Melanocyte of skin (primary cell): ENCODE measurements around the gene GCNT3.

DNA sequence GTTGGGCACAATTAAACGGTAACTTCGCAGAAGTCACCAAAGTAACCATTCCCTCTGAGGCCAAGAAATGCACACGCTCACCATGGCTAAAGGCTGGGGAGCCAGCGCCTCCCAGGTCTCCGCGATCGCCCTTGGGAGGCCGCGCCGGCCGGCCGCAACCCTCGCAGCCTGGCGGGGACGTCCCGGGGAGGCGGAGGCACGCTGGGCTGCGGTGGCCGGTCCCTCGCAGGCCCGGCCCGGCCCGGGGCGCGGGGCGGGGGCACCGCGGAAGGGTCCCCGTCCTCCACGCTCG is 564 bp downstream of the SLTM start:
- CAGE, long polyA plus RNA, 2 experiments = no peak in any of the 2 experiments

DNA sequence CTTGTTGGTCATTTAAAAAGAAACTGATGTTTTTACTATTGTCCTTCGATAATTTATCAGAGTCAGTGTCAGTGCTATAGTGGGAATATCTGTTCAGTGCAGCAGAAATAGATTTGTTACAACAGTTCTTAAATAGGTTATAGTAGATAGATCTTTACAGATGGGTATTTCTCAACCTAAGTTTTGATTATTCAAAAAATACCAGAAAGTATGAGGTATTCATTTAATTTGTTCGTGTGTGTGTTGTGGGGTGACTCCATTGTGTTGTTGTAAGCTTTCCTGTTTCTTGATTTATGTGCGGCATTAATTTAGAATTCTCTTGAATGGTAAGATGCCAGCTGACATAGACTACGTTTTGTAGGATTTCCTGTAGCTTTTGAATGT is 1.1 kb downstream of the RNF111 start:
- CAGE, long polyA plus RNA, 2 experiments = no peak in any of the 2 experiments

GRCh38 chr15:59168534-59169101 is 38.0 kb upstream of the LDHAL6B start:
- CAGE, long polyA plus RNA, 2 experiments = no peak in any of the 2 experiments

DNA sequence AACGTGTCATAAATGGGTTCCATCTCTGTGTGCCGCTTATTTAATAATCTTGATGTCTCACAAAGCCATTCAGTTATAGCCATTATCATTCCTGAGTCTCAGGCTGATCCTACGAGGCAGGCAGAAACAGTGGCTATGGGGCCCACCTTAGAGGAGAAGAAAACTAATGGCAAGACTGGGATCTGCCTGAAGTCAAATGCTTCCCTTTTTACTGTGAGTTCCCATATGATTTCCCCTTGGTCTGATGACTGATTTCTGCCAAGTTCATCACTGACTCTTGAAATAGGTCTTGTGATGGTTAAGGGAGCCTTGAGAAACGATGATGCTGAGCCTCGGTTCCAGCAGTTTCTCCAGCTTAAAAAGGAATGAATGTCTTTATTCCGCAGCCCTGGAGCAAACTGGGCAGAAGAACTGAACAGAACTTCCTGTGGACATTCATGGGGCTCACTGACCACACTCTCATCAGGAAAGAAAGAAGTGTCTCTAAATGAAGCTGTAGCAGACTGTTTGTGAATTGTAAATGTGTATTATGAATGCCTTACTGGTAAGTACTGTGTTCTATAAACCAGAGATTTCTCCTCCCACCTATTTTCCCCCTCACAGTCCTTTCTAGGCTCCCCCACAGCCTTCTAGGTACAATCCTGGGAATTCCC is 29.3 kb upstream of the LDHAL6B start:
- CAGE, long polyA plus RNA, 2 experiments = no peak in any of the 2 experiments

DNA sequence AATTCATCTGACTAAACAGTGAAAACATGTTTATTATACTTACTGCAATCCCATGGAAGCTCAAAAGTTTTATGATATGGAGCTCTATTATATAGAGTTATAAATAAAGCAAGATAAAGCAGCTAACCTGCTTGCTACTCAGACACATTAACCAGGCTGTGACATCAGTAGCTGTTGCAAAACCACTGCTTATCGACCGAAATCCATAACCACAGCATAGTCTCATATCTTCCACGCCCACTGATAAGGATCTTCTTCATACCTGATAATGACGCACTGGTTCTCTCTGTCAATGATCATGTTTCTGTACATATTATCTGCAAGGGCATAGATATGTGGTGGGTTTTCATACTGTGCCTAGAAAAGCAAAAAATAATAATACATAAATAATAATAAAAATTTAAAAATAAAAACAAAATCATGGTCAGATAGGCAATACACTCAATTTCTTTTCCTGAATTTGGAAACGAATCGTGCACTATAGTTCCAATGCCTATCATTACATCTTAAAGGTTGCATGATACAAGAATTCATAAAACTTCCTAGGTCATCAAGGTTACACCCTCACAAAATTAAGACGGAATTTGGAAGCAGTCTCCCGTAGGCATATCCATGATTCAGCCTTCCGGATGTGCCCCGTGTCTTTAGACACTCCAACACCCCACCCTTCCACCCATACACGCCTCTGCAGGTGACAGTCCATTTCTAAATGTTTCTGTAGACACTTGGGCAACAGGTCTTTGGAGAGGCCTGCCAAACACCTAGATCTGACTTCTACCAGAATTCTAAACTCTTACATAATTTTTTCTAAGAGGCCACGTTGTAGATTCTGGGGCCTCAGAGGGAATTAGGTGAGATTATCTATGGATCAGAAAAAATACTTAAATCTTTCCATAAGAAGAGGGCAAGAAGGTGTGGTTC is 49.6 kb downstream of the LDHAL6B start:
- CAGE, long polyA plus RNA, 2 experiments = no peak in any of the 2 experiments

- CAGE, long polyA plus RNA, 2 experiments = no peak in any of the 2 experiments
Observed at GRCh38 chr15:59290811-59291538, 81.7 kb downstream of the MYO1E start.

GRCh38 chr15:59354589-59355018 is 18.1 kb downstream of the MYO1E start:
- CAGE, long polyA plus RNA, 2 experiments = no peak in any of the 2 experiments

GRCh38 chr15:59366073-59366786 is 6.4 kb downstream of the MYO1E start:
- CAGE, long polyA plus RNA, 2 experiments = no peak in any of the 2 experiments

DNA sequence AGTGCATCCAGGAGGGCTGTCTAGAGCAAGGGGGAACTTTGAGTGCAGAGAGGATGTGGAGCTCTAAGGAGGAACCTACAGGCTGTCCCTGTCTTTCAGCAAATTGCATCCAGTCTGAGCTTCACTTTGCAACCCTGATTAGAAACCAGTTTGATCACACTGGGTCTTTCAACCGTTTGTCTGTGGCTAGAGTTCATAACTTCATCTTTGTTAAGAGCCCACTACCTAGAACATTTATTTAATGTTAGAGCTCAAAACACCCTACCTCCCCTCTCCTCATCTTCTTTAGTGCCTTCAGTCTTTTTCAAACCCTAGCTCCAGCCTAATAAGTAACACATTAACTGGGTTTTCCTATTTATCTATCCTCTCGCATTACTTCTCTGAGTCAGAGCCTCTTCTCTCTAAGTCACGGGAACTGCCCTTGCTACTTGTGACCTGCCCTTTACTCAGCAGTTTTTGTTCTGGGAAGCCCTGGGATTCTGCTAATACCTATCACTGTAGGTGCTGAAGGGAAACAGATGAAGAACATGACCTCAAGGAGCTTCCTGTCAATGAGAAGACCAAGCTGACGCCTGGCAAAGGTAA is at the start of gene GCNT3:
GCNT3 (plus strand) TSS at position 383 of the 585 bp plus-strand sequence.
- CAGE, long polyA plus RNA, 2 experiments = no peak in any of the 2 experiments

GRCh38 chr15:59614913-59615559 is 3.5 kb downstream of the GCNT3 start:
- CAGE, long polyA plus RNA, 2 experiments = no peak in any of the 2 experiments

GRCh38 chr15:59662309-59662602 is 4.9 kb upstream of the GTF2A2 start:
- CAGE, long polyA plus RNA, 2 experiments = no peak in any of the 2 experiments

- CAGE, long polyA plus RNA, 2 experiments = no peak in any of the 2 experiments
Observed at GRCh38 chr15:59738559-59739291, 49.6 kb upstream of the BNIP2 start.

DNA sequence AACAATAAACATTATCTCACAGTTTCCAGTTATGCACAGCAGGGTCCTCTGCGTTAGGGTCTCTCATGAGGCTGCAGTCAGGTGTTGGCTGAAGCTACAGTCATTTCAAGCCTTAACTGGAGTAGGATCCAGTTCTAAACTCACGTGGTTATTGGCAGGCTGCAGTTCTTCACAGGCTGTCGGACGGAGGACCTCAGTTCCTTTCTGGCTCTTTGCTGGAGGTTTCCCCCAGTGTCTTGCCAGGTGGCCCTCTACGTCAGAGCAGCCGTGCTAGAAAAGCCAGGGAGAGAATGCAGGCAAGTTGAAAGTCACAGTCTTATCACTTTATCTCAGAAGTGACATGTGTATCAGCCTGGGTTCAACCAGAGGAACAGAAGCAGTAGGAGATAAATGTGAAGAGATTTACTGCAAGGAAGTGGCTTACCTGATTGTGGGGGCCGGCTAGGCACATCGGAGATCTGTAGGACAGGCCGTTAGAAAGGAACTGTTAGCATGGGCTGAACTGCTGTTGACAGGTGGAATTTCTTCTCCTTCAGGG is 125.2 kb upstream of the BNIP2 start:
- CAGE, long polyA plus RNA, 2 experiments = no peak in any of the 2 experiments

DNA sequence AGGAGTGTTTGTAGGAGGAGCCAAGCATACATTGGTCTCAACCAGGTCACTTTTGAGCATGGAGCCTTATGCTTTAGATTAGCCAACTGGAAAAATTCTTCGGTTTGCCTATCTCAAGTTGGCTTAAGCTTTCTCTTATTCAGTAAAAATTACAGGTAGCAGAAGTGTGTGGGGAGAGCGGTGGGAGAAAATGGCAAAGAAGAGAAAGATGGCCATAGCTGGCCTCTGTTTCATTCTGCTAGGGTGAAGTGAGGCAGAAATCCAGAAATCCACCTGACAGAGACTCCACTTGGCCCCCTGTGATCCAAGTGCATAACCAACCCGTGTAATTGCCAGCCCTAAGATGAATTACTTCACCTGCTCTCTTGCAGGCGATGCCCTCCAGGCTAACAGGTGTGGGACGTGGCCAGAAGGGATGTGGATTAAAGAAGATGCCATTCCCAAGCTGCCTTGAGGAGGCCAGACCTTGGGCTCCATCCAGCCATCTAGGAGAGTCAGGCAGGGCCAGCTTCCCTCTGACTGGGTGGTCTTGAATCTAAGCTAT is 154.4 kb upstream of the BNIP2 start:
- CAGE, long polyA plus RNA, 2 experiments = no peak in any of the 2 experiments

DNA sequence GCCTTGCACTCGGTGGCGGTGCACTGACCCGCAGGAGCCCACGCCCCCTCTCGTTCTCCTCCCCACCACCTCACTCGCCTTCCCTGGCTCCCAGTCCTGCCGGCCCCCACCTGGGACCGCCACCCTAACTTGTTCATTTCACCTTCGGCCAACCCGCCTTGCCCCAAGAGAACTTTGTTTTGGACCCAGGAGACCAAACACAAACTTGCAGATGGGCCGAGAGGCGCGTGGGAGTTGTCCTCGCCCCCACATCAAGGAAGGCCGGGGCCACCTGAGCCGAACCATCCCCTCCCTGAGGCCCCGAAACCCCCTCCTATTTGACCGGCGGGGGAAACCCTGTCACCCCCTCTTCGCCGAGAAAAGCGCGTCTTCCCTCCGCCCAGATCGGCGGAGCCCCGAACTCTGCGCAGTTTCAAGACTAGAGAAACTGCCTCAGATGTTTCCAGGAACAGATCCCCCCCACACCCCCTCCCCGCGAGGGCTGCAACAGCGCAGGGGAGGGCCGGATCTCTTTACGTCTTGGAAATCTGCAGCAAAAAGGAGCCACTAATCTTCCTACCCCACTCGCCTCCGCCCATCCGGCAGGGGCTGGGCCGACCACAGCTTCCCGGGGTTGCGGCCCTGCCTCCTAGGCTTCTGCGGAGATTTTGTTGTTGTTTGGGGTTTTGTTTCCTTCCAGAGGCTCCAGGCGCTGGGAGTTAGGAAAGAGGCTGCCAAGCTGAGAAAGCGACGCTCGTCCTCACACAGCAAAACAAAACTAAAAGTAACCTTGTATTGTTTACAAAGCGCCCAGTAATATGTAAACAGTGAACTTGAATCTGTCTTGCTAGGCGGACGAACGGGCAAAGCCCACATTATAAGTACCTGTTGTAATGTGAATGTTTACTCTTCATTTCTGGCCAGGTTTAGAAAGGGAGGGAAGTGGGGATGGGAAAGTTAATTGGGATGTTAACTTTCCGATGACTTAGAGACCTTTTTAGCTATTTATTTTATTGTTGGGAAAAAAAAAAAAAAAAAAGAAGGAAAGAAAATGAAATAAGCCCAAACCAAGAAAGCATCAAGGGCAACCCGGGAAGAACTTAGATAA is 2.1 kb downstream of the FOXB1 start:
- CAGE, long polyA plus RNA, 2 experiments = no peak in any of the 2 experiments

DNA sequence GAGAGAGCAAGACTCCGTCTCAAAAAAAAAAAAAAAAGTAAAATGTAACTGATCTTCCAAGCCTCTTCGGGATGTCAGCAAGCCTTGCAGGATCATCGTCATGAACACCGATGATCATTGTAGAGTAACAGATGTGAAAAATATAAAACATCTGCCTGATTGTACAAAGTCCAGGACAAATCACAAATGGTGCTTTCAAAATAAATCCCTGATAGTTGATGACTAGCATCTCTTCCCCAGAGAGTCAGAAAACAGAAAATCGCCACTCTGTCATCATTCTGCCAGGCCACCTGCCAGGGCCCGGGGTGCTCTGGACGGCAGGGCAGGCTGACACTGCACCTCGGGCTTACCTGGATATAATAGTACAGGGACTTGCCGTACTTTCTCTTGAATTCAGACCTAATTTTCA is 49.1 kb downstream of the ANXA2 start:
- CAGE, long polyA plus RNA, 2 experiments = no peak in any of the 2 experiments

- CAGE, long polyA plus RNA, 2 experiments = no peak in any of the 2 experiments
Observed at GRCh38 chr15:60354710-60355094, 43.1 kb downstream of the ANXA2 start.

DNA sequence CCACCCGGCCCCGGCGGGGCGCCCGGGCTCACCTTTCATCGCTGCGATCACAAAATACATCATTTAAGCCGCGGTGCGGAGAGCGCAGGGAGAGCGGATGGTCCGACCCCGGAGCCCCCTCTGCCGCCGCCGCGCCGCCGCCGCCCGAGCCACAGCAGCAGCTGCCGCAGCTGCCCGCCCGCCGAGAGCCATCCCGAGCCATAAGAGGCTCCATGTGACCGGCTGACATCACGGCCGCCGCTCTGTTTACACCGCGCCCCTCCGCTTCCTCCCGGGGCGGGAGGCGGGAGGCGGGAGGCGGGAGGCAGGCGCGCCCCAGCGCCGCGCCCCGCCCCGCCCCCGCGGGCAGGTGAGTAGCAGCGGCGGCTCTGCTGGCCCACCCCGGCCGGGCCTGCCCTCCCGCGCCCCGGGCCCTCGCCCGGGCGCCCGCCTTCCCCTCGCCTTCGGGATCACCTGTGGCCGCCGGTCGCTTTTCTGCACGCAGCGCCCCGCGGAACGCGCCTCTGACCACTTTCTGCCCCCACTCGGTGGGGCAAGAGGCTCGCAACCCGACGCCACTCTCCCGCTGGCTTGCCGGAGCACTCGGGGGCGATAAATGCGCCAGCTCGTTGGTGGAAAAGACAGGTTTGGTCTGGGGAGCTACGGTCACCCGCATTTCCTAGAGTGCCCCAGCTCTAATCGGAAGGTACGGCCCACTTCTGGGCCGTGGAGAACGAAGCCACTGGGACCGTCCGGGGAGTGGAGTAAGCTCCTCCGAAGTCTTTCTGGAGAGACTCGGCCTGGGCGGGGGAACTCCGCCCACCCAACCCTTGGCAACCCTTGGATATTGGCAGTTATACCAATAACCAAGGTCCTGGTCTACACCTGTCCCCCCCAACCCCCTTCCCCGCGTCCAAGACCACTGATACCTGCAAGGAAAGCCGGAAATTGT is 113.7 kb upstream of the ICE2 start:
- CAGE, long polyA plus RNA, 2 experiments = no peak in any of the 2 experiments

DNA sequence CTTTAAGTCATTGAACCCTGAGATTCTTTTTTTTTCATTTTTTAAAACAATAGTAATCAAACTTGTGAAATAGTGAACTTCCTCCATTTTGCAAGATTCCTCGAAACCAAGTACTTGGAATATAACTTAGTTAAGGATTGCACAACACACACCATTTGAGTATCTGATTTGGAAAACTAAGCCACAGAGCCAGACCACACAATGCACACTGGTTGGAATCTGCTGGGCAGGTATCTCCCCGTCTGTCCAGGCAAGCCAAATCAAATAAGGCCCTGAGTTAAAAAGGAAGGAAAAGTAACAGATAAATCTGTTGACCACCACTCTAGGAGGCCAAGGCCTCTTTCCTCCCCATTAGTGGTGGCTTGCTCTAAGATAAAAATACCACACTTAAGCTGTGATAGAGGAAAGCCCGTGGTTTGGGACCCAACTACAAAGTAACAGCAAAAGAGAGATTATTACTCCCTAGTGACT is 177.6 kb upstream of the ICE2 start:
- CAGE, long polyA plus RNA, 2 experiments = no peak in any of the 2 experiments

DNA sequence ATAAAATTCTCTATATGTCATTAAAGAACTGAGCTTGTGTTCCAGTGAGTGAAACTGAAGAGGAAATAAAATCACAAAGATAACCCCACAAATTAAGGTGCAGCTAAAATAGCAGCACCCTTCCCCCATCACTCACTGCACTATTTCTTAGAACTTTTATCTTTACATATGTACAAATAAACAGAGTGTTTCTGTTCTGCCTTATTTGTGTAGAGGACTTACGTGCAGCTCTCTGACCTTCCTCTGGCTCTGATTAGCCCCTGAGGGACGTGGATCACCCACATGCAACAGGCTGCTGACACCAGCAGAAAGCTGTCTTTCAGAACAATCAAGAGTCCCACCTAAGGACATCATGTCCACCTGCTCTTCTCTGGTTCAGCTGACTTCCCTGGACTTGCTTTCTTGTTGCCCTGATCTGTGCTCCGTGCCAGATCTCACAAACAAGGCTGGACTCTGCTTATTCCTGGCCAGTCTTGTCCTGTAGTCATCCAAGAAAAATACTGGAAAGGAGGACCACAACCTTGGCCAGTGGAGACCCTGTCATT is 243.4 kb upstream of the ICE2 start:
- CAGE, long polyA plus RNA, 2 experiments = no peak in any of the 2 experiments